Metanephros (tissue), 2 donors: ENCODE measurements around a stretch of chr7.

DNA sequence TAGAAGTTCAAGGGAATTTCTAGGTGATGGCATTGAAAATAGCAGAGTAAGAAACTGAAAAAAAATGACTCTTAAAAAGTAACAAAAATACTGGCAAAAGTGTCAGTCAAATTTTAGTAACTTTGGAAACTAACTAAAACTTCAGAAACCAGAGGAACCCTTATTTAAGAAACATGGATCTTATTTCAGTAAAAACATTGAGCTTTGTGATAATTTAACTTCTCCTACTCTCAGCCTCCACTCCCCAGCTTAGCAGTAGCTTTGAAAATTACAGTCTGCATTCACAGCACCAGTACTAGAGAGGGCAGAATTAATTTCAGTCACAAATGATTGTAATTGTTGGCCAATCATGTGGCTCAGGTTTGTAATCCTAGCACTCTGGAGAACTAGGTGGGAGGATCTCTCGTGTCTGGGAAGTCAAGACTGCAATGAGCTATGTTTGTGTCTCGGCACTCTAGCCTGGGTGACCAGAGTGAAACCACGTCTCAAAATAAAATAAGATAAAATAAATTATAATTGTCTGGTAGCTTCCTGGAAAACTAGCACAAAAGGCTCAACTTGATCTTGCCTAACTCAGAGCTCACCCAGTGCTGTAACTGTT lies 621.0 kb downstream of the TNS3 start:
- RAMPAGE, long total RNA: no peak

GRCh38 chr7:47276206-47276699 lies 305.7 kb downstream of the TNS3 start:
- RAMPAGE, long total RNA: no peak

- RAMPAGE, long total RNA: no peak
Measured at GRCh38 chr7:47283246-47283997, 298.5 kb downstream of the TNS3 start.

DNA sequence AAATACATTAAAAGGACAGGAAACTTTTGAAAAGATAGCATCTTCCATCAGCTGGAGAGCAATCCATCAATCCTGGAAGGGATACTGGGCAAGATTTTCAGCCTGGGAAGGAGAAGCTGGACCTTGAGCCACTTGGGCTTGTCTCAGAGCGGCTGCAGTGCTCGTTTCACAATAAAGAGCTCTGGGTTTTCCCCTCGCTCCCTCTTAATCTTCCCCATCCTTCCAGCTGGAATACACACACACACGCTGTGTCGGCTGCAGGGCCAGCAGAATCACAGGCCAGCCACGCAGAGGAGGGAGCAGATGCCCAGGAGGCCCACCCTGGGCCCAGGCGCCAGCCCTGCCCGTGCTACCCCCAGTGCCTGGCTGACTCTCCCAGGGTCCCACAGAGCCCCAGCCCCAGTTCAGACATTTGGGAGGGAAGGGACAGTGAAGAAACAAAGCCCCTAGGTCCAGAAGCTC lies 255.1 kb downstream of the TNS3 start:
- RAMPAGE, long total RNA: no peak

DNA sequence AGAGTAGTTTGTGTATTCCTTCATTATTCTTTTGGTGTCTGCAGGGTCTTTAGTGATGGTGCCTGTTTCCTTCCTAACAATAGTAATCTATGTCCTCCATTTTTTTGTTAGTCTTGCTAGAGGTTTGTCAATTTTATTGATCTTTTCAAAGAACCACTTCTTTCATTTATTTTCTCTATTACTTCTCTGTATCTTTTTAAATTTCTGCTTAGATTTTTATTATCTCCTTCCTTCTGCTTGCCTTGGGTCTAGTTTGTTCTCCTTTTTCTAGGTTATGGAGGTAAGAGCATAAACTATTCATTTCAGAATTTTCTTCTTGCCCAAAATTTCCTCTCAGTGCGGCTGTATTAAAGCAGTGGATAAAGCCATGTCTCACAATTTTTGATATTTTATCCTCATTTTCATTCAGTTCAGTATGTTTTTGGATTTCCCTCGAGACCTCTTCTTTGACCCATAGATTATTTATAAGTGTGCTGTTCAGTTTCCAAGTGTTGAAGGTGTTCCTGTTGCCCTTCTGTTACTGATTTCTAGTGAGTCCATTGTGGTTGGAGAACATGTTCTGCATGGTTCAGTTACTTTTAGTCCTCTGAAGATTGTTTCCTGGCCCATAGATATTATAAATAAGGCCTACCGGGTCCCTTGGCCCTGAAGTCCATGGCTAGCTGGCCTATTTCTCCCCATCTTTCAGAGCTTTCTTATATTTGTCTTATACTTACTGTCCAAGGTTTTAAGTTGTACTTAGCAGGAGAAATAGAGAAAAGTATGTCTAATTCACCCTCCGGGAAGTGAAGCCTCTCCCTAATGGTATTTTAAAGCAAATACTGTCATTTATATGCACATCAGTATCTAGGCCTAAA lies 240.2 kb downstream of the TNS3 start:
- RAMPAGE, long total RNA: no peak

DNA sequence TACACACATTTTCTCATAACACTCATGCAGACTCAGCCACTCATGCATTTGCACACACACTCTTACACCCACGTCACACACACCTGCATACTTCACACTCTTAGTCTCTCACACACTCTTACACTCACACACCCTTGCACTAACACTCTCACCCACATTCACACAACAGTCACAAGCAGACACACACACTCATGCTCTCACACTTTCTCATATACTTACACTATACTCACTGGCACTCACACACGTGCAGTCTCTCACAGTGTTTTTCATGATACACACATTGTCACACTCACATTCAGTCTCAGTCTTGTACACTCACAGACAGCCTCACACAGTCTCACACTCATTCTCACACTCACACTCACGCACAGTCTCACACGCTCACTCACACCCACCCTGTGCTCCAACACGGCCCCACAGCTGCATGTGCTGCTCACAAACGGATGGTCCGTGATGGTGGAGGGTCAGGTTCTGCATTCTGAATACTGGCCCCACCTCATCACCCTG lies 229.8 kb downstream of the TNS3 start:
- RAMPAGE, long total RNA: no peak

- RAMPAGE, long total RNA: no peak
Measured at GRCh38 chr7:47380749-47381449, 201.0 kb downstream of the TNS3 start.

DNA sequence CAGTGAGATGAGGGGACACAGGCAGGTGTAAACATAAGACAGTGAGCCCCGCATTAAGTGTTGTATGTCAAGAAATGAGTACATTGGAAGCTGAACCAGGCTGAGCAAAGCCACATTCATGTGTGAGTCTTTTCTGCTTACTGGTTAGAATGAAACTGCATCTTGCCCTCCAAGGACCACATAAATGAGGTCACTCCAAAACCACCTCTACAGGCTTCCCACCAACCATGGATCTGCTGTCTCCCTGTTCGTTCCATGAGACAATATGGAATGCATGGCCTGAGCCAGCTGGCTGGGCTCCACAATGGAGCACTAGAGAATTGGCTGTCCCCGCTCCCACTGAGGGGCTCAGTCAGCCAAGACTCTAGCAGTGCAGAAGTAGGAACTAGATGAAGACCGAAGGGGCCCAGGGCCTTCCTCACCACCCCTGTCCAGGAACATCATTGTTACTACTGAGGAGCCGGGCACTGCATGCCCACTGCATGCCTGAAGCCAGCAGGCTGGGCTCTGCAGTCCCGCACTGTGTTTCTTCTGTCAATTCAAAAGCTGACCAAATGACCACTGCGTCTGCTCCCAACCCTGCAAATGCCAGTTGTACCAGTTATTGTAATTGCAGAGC lies 120.7 kb downstream of the TNS3 start:
- RAMPAGE, long total RNA: no peak

DNA sequence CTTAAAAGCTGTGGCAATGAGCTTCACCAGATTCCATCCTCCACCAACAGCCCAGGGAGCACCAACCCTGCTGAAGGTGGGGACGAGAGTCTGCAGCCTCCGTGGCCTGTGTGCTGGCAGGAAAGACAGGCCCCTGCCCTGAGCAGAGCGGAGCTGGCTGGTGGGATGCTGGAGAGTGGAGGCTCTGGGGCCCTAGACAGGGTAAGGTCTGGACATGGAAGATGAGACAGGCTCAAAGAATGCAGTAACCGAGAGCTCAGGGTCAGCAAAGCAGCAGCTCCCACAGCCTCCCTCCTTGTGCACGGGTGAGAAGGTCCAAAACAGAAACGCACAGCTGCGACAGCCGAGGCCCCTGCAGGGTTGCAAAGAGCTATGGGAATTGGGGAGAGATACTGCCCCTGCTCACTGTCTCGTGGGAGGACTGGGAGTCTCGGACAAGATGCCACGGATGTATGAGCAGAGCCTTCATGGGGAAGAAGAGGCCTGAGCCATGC lies 80.5 kb downstream of the TNS3 start:
- RAMPAGE, long total RNA: no peak

GRCh38 chr7:47535326-47535624 lies 46.6 kb downstream of the TNS3 start:
- RAMPAGE, long total RNA: no peak

DNA sequence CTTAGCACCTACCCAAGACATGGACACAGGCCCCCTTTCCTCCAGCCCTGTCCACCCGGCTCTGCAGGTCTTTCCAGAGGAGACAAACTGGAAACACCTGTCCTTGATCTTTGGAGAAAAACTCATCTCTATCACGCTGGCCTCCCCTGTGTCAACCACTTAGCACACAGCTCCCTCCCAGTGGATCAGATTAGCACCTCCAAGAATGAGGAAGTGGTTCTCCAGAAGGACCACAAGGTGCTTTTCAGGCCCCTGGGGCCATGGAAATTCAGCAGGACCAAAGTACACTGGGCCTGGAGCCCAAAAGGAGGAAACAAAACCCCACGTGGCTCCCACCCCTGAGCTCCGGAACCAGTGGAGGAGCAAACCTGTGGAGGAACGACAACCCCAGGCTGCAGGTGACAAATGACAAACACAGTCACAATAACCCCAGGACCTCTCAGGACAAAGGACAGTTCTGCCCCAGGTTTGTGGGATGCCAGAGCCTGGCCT lies 5.9 kb downstream of the TNS3 start:
- RAMPAGE, long total RNA: no peak

- RAMPAGE, long total RNA: no peak
Measured at GRCh38 chr7:47578427-47579104, 3.3 kb downstream of the TNS3 start.

- RAMPAGE, long total RNA: no peak
Measured at GRCh38 chr7:47587297-47587906, 5.5 kb upstream of the TNS3 start.

- RAMPAGE, long total RNA: no peak
Measured at GRCh38 chr7:47941266-47941842, 6.9 kb downstream of the PKD1L1 start.

DNA sequence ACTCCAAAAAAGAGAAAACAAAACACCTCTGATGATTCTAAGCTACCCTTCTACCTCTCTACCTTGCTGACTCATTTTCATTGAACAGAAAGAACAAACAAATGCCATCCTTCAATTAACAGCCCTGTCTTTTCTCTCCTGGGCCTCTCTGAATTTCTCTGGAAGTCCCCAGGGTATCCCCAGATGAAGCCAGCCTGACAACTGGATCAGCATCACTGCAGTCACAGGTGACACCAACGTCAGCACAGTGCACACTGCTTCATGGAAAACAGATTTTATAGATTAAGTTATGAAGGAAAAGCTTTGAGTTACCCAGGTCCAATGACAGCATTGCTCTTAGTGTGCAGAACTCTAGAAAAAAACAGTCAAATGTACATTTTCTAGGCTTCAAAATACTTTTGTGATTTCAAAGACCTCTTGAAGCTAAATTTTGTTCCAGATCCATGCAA lies 5.6 kb downstream of the HUS1 start:
- RAMPAGE, long total RNA: no peak

- RAMPAGE, long total RNA: no peak
Measured at GRCh38 chr7:48109085-48110125, 20.3 kb downstream of the UPP1 start.

DNA sequence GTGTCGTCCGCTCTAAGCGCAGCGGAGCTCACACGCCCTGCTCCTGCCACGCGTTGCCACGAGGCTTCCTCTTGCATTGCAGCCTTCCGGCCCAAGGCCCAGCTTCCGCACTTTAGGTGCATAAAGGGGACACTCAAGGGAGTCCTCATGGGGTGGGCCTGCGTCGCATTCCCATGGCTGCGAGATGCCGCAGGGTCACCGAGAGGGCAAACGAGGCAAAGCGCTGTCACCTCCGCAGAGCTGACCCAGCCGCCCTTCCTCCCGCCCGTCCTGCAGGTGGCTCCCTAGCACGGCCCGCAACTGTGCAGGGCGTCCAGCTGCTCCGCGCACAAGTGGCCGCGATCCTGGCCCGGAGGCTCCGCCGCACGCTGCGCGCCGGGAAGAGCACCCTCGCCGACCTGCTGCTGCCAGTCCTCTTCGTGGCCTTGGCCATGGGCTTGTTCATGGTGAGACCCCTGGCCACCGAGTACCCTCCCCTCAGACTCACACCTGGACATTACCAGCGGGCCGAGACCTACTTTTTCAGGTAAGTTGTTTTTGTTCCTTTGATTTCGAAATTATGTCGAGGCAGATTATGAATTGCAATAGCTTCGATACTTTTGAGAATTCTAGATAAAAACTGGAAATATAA lies 283.6 kb downstream of the ABCA13 start:
- RAMPAGE, long total RNA: no peak

GRCh38 chr7:50069111-50070086 lies 23.6 kb downstream of the ZPBP start:
- RAMPAGE, long total RNA: no peak

GRCh38 chr7:50096344-50096543 lies 561 bp downstream of the SPATA48 start:
- RAMPAGE, long total RNA: no peak

GRCh38 chr7:50341539-50342164 lies 37.1 kb downstream of the IKZF1 start:
- RAMPAGE, long total RNA: no peak